ENCODE measurements around a stretch of chr3.

DNA sequence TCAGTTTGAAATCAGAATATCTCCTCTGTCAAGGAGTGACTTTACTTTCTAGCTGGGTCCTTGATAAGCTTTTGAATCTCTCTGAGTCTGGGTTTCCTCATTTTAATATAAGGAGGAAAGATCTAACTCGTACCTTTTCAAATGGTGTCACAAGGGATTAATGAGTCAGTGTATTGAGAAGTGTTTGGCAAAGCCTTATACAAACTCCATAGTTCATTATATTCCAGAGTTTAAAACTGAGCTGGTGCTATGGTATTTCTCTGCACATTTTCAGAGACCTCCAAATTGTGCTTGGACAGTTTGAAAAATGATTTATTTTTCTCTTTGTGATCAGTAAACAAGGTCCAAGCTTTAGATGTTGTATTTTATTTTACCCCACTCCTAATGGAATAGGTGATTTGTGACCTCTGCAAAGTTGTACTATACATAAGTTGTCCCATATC is 5.5 kb downstream of the FNDC3B start:
- PRO-cap, 2 experiments, result no peak in any of the 2 experiments

GRCh38 chr3:172051256-172052415 is 12.3 kb downstream of the FNDC3B start:
- PRO-cap, 2 experiments, result no peak in any of the 2 experiments

- PRO-cap, 2 experiments, result no peak in any of the 2 experiments
Observed at GRCh38 chr3:172085717-172086095, 46.3 kb downstream of the FNDC3B start.

DNA sequence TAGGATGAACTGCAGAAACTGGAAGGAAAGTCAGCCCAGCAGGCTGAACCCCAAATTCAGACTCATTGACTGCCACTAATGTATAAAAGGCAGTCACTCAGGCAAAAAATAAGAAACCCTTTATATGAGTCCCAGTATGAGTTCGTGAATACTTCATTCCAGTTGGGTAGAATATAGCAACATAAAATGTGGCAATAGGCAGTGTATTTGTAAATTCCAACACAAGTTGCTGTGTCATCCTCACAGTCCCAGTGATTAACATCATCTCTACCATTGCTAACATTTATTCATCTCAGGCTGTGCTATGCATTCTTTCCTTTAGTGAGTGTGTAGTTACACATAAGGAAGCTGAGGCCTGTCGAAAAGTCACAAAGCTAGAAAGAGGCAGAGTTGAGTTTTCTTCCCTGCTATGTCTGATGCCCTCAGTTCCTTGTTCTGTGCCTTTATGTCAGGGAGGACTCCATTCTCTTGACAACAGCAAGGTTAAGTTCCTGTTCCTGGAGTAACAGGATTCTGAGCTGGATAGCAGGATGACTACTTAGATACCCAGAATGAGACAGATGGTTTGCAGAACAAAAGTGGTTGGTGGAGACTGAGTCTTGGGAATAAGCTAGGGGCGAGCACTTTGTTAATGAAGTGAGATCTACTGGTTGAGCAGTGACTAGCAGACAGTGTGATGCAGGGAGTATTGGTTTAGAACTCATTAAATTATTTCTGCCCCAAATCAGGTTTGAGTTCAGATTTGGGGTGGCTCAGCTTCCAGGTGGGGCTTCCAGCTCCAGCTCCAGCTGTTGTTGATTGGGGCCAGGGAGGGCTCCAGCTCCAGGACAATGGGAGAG is 96.5 kb downstream of the FNDC3B start:
- PRO-cap, 2 experiments, result no peak in any of the 2 experiments

DNA sequence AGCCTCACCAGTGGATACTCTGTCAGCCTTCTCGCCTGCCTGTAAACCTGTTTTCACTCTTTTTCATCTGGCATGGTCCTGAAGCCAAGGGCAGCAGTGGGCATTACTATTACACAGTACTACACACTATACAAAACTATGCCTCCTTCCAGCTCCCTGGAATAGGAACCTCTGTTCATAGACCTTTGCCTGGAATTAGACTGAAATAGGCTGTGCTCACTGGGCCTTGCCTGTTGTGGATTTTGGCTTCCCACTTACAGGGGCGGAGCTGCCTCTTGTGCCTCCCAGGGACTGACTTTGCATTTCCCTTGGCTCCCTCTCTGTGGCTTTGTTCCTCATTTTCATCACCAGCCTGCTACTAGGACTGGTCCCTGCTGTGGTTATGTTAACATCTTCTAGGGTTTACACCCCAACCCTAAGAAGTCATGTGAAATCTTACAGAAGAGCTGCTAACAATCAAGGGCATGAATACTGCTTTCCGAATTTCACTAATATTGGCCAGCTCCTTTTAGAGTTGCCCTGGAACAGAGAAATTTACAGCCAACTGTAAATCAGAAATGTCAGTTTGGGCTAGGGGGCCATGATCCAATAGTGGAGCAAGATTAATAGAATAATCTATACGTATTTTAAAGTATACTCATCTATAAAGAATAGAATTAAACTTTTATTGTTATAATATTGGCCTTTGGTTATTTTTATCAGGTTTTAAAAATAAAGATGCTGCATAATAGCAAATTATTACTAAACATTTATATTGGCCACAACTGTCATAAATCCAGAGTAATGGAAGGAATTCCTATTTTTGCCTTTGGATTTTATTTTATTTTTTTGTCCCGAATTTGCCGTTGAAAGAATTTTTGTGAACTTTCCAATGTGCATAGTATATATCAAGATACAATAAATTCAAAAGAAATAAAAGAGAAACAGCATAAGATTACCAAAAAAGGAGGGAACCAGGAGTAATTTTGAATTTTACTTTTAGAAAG is 121.0 kb downstream of the FNDC3B start:
- PRO-cap, 2 experiments, result no peak in any of the 2 experiments

DNA sequence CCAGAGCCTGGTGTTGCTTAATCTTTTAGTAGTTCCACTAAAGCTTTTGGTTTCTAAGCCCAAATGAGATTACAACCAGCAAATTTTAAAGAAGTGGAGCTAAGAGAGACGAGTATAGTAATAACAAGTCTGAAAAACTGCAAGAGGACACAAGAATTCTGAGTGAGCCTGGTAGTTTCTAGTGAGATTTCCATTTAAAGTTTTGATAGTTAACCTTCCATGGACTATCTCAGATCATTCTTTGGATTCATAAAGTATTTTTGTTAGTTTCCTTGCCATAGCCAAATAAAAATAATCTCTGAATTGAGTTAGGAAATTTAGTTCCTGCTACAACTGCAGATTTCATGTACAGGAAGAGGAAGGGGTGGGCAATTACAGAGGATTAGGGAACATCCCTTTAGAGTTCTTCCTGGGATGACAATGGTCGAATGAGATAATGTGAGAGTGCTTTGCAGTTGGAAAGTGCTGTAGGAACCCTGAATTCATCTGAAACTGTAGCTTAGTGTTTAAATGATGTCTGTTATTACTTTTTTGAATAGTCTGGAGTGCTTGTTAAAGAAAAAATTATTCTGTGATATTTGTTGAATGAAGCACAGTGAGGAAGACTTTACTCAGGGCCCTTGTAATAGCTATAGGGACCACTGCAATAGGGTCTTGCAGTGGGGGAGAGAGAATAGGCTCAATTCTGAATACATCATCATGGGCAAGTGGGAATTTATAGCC is 137.0 kb downstream of the FNDC3B start:
- PRO-cap, 2 experiments, result no peak in any of the 2 experiments

GRCh38 chr3:172251124-172251701 is 197.0 kb downstream of the GHSR start:
- PRO-cap, 2 experiments, result no peak in any of the 2 experiments

DNA sequence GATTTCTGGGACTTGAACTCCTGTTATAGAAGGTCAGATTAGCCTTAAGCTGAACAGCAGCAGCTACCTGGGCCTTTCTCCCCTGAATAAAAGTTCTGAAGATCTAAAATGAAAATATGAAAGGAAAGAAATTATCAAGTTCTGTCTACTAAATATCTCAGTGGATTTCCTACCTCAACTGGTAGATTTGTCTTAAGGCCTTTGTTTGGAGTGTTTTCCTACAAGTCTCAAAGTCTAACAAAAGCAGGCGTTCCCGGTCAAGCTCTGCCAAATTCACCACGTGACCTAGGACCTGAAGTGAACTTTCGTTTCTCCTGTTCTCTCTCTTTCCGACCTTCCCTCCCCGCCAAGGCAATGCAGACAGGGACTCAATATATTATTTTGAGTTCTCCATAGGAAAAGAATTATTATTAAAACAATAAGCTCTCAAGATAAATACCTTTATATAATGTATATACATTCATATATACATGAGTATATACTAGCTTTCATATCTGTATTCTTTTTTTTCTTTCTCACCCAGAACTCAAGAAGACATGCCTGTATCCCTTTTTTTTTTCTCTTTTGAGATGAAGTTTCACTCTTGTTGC is 71.3 kb upstream of the TNFSF10 start:
- PRO-cap, 2 experiments, result no peak in any of the 2 experiments

- PRO-cap, 2 experiments, result no peak in any of the 2 experiments
Observed at GRCh38 chr3:172665932-172666311, 44.9 kb downstream of the NCEH1 start.

DNA sequence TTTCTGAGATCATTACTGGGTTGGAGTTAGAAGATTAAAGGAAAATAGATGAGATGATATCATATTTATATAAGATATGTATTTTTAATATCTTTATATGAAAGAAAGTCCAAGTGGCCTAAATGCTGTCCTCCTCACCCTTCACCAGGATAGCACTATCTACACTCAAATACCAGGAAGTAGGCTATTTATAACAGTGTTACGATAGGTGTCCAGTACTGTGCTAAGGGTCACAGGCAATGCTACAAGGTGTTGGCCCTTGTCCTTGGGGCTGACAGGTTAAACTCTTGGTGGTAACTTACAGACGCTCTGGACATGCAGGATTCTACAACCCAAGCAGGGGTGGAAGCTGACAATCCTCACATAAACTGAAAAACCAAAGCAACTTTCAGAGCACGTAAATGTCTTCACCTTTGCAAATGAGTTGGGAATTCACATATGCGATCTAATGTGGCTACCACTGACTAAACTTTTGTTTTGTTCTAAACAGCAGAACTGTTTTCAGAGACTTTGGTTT is 22.3 kb downstream of the NCEH1 start:
- PRO-cap, 2 experiments, result no peak in any of the 2 experiments

- PRO-cap, 2 experiments, result no peak in any of the 2 experiments
Observed at GRCh38 chr3:173396205-173397019, 1.1 kb upstream of the NLGN1 start.

- PRO-cap, 2 experiments, result no peak in any of the 2 experiments
Observed at GRCh38 chr3:173622961-173623363, 225.4 kb downstream of the NLGN1 start.

- PRO-cap, 2 experiments, result no peak in any of the 2 experiments
Observed at GRCh38 chr3:173970805-173971682, 573.5 kb downstream of the NLGN1 start.

DNA sequence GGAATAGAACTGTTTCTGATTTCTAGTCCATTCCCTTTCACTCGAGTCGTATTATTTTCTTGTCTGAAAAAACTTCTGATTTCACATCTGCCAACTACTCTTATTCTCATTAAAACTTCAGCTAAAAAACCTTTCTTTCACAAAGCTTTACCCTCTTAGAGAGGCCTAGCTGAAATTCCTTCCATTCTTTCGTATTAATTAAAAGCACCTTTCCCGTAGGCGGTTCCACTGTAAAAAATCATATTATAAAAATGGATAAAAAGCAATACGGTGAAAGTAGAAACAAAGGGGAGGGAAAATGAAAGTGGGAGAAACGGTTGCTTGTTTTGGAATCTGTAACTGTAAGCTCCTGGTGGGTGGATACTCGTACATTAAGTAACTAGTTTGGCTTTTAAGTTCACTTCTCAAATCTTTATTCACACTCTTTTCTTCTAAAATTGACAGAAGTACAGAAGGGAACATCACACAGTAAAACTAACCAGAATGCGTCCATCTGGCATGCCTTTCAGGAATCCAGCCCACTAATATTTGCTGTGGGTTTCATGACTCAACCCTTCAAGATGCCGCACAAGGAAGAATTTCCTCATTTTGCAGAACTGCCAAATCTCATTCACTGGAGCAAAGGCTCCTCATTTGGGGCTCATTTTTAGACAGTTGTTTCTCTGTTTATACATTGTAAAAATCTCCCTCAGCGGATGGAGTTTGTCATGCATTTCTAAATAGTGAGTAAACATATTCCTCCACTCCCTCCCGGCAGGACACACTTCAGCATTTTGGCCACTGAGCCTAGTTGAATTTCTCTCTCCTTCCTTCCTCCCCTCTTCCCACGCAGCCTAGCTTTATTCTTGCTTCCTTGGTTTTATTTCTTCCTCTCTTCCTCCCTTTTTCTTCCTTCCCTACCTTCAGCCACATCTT is 419.6 kb upstream of the NAALADL2 start:
- PRO-cap, 2 experiments, result no peak in any of the 2 experiments

DNA sequence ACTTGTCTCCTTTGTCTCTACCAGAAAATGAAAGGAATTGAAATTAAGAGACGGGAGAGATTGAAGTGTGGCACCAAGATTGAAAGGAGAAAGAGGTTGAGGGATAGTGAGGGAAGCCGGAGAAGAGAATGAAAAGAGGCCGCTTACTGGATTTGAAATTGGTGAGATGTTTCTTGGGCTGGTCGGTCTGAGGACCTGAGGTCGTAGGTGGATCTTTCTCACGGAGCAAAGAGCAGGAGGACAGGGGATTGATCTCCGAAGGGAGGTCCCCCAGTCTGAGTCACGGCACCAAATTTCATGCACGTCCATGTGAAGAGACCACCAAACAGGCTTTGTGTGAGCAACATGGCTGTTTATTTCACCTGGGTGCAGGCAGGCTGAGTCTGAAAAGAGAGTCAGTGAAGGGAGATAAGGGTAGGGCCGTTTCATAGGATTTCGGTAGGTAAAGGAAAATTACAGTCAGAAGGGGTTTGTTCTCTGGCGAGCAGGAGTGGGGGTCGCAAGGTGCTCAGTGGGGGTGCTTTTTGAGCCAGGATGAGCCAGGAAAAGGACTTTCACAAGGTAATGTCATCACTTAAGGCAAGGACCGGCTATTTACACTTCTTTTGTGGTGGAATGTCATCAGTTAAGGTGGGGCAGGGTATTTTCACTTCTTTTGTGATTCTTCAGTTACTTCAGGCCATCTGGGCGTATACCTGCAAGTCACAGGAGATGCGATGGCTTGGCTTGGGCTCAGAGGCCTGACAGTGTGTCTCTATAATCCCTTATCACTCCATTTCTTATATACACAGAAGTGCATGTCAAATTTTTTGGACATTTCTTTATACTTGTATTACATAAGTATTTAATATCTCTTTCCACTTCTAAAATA is 870.4 kb downstream of the TBL1XR1 start:
- PRO-cap, 2 experiments, result no peak in any of the 2 experiments

GRCh38 chr3:176489160-176489359 is 708.2 kb downstream of the TBL1XR1 start:
- PRO-cap, 2 experiments, result peak in 1 of 2 experiments; most common plus-strand start chr3:176489282 (in 1)

GRCh38 chr3:177035269-177036097 is 161.8 kb downstream of the TBL1XR1 start:
- PRO-cap, 2 experiments, result no peak in any of the 2 experiments

GRCh38 chr3:177151376-177151987 is 45.8 kb downstream of the TBL1XR1 start:
- PRO-cap, 2 experiments, result no peak in any of the 2 experiments

DNA sequence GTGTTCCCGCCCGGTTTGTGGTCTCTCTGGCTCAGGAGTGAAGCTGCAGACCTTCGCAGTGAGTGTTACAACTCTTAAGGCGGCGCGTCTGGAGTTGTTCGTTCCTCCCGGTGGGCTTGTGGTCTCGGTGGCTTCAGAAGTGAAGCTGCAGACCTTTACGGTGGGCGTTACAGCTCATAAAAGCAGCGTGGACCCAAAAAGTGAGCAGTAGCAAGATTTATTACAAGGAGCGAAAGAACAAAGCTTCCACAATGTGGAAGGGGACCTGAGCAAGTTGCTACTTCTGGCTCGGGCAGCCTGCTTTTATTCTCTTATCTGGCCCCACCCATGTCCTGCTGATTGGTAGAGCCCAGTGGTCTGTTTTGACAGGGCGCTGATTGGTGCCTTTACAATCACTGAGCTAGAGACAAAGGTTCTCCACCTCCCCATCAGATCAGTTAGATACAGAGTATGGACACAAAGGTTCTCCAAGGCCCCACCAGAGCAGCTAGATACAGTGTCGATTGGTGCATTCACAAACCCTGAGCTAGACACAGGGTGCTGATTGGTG is 73.6 kb upstream of the TBL1XR1 start:
- PRO-cap, 2 experiments, result no peak in any of the 2 experiments

- PRO-cap, 2 experiments, result no peak in any of the 2 experiments
Observed at GRCh38 chr3:177377058-177377690, 179.9 kb upstream of the TBL1XR1 start.